ENCODE measurements around the gene SPATA12.

DNA sequence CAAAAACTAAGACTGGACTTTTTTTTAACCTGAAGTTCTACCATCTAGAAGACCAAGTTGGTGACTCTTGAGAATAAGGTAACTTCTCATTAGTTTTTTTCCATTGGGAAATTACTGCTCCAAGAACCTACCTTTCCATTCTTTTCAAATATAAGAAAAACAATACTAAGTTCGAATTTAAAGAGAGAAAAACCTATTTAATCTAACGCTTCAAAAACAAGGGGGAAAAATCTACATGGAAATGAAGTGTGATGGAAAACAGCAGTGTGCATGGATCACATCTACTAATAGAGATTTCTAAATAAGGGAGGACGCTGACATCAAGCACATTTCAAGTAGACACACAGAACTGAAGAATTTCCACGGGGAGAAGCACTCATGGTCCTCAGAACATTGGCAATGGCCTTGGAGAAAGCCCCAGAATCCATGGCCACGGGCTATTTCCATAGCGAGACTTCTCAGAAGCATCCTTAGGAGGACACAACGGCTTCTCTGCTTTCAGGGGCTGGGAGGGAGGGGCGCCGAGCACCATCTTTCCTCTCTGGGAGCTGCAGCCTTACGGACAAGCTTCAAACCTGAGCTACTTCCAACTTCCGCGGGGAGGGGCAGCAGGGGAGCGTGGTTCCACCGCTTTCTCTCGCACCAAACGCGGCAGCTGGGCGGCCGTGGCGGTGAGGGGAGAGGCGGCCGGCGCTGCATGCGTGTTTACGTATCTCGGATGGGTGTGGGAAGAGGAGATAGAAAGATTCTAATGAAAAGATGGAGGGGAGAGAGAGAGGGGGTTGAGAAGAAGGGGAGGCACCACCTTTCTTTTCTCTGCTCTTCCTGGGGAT lies 978 bp downstream of the TASOR start:
- PRO-cap, 2 experiments = peak in 2 of 2 experiments; most common plus-strand start position 645 of the sequence (in 2); most common minus-strand start position 577 of the sequence (in 1)

DNA sequence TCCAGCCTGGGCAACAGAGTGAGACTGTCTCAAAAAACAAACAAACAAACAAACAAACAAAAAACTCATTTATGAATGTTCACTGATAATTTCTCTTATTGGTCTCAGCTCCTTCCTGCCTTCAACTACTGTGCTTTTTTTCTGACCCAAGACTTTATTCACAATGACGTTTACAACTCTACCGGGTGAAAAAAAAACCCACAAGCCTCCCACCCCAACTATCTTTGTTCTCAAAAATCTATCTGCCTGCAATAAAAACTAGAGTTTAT lies 52.1 kb upstream of the TASOR start:
- PRO-cap, 2 experiments = no peak in any of the 2 experiments

GRCh38 chr3:56758493-56759085 lies 43.2 kb downstream of the ARHGEF3 start:
- PRO-cap, 2 experiments = no peak in any of the 2 experiments

DNA sequence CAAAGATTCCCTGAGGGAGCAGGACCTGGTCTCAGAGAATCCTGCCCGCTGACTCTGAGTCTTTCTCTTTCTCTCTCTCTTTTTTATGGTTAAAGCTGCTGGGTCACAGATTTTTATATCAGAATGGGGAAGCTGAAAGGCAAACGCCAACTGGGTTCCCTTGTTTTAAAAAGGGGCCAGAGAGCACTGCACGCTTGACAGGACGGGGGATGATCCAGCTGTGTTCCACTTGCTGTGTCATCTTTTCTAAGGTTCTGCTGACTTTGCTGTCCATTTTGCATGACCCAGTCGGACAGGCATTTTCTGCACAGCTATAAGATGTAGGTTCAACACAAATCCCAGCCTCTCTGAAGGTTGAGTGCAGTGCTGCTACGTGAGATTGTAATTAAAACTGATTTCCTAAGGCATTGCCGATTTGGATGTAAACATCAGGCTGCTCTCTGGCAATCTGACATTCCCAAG lies 25.8 kb downstream of the ARHGEF3 start:
- PRO-cap, 2 experiments = no peak in any of the 2 experiments

DNA sequence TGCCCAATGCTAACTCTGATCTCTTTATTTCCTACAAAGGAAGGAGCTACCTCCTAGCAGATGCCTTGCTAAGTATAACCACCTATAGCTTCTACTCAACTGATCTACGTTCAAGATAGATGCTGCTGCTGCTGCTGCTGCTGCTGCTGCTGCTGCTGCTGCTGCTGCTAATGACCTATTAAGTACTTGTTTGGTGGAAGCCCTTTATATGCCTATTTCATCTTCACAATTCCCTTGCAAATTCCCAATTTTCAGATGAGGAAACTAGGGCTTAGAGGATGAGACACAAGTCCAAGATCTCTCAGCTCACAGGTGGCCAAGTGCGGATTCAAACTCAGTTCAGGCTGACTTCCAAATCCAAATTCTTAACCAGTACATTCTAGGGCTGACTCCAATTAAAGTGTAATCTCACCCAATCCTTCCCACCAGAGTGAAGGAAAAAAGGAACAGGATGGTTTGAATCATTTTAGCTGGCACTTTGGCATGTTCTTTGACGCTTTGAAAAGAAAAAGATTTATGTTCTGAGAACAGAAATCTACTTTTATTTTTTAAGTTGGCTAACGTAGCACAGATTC lies 12.8 kb downstream of the ARHGEF3 start:
- PRO-cap, 2 experiments = peak in 1 of 2 experiments; most common minus-strand start position 180 of the sequence (in 1)

GRCh38 chr3:56801446-56801801 lies 325 bp downstream of the ARHGEF3 start:
- PRO-cap, 2 experiments = peak in 1 of 2 experiments; most common plus-strand start chr3:56801578 (in 1); most common minus-strand start chr3:56801551 (in 1)

- PRO-cap, 2 experiments = no peak in any of the 2 experiments
These were observed 113.8 kb upstream of the ARHGEF3 start for GRCh38 chr3:56915642-56915893.

- PRO-cap, 2 experiments = peak in 2 of 2 experiments; most common plus-strand start chr3:56916122 (in 2); most common minus-strand start chr3:56916390 (in 2)
These were observed 114.4 kb upstream of the ARHGEF3 start for GRCh38 chr3:56915894-56916718.

- PRO-cap, 2 experiments = no peak in any of the 2 experiments
These were observed at the start of gene SPATA12 for GRCh38 chr3:57060333-57060919. Gene SPATA12 (plus strand): TSS chr3:57060664.

- PRO-cap, 2 experiments = no peak in any of the 2 experiments
These were observed 34.3 kb downstream of the IL17RD start for GRCh38 chr3:57130650-57131544.

- PRO-cap, 2 experiments = no peak in any of the 2 experiments
These were observed 1.6 kb downstream of the IL17RD start for GRCh38 chr3:57163459-57164086.

GRCh38 chr3:57269317-57270587 lies 22.7 kb downstream of the ASB14 start:
- PRO-cap, 2 experiments = no peak in any of the 2 experiments

GRCh38 chr3:57555578-57556179 lies 395 bp upstream of the PDE12 start:
- PRO-cap, 2 experiments = peak in 2 of 2 experiments; most common plus-strand start chr3:57556044 (in 1); most common minus-strand start chr3:57556028 (in 2)

DNA sequence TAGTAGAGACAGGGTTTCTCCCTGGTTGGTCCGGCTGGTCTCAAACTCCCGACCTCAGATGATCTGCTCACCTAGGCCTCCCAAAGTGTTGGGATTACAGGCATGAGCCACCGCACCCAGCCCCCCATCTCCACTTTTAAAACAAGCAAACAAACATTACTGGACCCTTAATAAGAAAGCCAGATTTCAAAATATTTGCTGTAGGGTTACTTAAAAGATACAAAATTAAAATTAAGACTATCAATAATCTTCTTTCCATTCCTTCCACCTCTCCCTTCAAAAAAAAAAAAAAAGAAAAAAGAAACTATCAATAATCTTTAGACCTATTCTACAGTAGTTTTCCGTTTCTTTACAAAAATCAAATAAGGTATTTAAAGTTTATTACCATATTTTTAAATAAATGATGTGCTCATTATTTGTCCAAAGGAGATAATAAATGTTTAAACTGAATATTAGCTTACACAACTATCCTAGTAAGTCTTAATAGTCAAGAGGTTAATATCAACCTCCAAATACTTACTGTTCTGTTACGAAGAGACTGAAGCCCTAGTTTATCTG lies 19.0 kb downstream of the PDE12 start:
- PRO-cap, 2 experiments = no peak in any of the 2 experiments

DNA sequence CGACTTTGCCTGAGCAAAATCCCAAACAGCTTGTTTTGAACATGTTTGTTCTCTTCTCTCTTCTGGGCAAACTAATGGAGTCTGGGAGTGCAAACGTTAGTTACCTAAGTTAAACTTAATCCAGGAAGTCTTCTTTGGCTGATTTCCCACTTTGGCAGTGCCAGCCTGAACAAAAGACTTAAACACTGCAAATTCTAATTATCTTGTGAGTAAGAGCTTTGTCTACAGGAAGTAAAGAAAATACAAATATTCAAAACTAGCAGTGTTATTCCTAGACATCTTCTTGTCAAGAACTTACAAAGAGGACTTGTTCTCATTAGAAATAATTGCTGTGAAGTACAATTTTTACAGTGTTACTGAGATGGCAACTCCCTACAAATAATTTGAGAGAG lies 16.7 kb upstream of the DENND6A start:
- PRO-cap, 2 experiments = no peak in any of the 2 experiments

GRCh38 chr3:57752295-57752679 lies 3.8 kb upstream of the SLMAP start:
- PRO-cap, 2 experiments = no peak in any of the 2 experiments

DNA sequence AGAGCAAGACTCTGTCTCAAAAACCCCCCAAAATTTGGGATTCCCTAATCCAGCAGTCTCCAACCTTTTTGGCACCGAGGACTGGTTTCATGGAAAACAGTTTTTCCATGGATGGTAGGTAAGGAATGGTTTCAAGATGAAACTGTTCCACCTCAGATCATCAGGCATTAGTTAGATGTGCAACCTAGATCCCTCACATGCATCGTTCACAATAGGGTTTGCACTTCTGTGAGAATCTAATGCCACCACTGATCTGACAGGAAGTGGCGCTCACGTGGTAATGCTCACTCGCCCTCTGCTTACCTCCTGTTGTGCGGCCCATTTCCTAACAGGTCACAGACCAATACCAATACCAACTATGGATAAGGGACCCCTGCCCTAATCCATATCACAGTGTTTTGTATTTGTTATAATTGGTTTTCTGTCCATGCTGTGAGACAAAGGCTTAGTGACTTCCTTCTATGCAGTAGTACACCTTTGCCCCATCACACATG lies 58.9 kb downstream of the SLMAP start:
- PRO-cap, 2 experiments = peak in 1 of 2 experiments; most common minus-strand start position 213 of the sequence (in 1)

DNA sequence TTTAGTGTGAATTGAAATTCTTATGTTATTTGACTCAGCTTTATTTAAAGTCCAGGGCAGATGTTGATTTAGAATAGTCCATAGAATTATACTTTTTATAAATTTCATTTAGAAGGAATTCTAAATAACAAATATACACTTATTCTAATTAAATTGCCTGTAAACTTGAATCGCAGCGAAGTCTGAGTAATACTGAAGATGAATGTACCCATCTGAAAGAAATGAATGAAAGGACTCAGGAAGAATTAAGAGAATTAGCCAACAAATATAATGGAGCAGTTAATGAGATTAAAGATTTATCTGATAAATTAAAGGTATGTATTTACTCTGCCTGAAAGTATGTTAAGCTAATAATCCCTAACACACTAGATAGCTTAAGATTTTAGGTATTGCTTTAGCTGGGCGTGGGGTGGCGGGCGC lies 105.7 kb downstream of the SLMAP start:
- PRO-cap, 2 experiments = no peak in any of the 2 experiments

- PRO-cap, 2 experiments = no peak in any of the 2 experiments
These were observed 58.3 kb upstream of the FLNB start for GRCh38 chr3:57949868-57950371.

DNA sequence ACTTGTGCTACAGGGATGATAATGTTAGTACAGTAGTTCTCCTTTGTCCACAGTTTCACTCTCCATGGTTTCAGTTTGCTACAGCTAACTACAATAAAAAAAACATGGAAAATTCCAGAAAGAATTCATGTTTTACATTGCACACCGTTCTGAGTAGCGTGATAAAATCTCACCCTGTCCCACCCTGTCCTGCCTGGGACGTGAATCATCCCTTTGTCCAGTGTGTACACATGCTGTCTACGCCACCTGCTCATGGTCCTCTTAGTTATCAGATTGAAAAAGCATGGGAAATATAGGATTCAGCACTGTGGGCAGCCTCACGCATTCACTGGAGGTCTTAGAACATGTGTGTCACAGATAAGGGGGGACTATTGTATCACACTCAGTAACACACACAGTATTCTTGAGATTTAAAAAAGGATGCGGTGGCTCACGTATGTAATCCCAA lies 8.8 kb upstream of the FLNB start:
- PRO-cap, 2 experiments = no peak in any of the 2 experiments

Data from helper T cell (primary cell).